Fibroblast of the aortic adventitia (primary cell): ENCODE results near the gene COL9A3.

GRCh38 chr20:62069082-62069458, 3.4 kb upstream of the TAF4 start:
- CAGE, long polyA plus RNA: no peak

- CAGE, long polyA plus RNA: no peak
These were observed 14.4 kb upstream of the ADRM1 start for GRCh38 chr20:62288499-62288698.

DNA sequence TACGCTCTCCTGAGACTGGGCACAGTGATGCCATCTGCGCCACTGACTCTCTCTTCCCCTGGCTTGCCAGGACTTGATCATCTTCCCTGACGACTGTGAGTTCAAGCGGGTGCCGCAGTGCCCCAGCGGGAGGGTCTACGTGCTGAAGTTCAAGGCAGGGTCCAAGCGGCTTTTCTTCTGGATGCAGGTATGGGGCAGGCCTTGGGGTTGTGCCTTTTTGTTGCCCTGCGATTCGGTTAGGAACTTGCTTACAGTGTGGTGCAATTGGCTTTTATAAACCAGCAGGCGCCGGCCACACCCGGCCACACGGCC, 1.6 kb downstream of the ADRM1 start:
- CAGE, long polyA plus RNA: no peak

- CAGE, long polyA plus RNA: no peak
These were observed 8.8 kb upstream of the RPS21 start for GRCh38 chr20:62378138-62378525.

- CAGE, long polyA plus RNA: no peak
These were observed 751 bp upstream of the RPS21 start for GRCh38 chr20:62386194-62386510.

GRCh38 chr20:62484858-62486008, 9.4 kb upstream of the GATA5 start:
- CAGE, long polyA plus RNA: no peak

DNA sequence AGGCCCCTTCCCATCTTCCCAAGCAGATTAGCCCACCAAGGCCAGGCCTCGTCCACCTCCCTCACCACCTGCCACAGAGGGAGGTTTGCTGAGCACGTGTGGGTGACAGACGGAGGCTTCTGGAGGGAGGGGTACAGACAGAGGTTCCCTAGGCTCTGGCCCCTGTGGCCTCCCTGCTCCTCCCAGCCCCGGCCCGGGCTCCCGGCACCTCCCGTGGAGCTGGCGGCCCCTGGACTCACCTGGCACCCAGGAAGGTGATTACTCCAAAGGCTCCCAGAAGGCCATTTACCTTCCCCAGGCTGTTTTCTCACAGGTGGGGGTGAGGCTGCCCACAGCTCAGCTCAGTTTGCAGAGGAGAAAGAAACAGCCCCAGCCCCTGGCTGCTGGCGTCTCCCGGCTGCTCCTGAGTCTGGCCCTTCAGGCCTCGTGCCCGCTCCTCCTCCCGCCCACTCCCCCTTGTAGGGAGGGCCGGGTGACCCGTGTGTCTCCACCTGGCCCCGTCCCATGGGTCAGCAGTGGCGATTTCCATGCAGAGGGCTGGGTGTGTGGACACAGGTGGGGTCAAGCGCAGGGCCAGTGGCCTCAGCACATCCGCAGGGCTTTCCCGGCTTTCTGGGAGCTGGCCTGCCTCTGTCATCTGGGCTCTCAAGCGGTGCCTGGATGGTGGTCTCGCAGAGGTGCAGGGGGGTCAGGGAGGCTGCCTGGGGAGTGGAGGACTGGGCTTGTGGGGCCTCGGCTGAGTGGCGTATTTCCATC, 20.0 kb upstream of the GATA5 start:
- CAGE, long polyA plus RNA: no peak

DNA sequence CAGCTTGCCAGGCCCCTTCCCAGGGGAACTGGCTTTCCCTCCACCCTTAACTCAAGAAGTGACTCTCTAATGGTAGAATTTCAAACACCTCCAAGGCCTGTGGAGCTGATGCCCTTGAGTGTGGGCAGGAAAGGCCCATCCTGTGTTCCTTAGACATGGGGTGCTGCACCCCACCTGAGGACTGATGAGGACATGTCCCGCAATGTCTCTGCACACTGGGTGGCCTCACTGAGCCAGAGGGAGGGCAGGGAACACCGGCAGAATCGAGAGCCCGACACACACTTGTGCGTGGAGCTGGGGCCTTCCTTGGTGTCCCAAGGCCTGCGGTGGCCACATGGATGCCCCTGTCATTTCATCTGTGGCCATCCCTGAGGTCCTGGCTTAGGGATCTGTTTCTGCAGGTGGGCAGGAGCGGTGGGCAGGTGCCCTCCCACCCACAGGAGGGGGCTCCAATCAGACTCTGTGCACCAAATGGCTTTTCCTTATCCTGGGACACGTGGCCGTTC, 82.8 kb upstream of the SLCO4A1 start:
- CAGE, long polyA plus RNA: no peak

- CAGE, long polyA plus RNA: no peak
These were observed 70.5 kb upstream of the SLCO4A1 start for GRCh38 chr20:62571713-62572247.

DNA sequence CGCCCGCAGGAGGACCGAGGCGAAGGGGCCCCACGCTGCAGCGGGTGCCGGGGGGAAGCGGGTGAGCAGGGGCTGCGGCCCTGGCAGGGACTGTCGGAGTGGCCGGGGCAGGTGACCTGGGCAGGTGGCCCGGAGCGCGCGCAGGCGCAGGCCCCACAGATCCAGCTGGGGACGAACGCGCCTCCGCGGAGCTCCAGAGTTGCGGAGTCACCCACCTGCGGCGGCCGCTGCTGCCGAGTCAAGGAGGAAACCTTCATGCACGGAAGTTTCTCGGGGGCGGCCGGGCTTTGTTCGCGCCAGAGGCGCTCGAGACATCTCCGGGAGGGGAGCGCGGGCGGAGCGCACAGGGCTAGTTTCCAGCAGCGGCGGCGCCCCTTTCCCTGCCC, 489 bp downstream of the SLCO4A1 start:
- CAGE, long polyA plus RNA: no peak

DNA sequence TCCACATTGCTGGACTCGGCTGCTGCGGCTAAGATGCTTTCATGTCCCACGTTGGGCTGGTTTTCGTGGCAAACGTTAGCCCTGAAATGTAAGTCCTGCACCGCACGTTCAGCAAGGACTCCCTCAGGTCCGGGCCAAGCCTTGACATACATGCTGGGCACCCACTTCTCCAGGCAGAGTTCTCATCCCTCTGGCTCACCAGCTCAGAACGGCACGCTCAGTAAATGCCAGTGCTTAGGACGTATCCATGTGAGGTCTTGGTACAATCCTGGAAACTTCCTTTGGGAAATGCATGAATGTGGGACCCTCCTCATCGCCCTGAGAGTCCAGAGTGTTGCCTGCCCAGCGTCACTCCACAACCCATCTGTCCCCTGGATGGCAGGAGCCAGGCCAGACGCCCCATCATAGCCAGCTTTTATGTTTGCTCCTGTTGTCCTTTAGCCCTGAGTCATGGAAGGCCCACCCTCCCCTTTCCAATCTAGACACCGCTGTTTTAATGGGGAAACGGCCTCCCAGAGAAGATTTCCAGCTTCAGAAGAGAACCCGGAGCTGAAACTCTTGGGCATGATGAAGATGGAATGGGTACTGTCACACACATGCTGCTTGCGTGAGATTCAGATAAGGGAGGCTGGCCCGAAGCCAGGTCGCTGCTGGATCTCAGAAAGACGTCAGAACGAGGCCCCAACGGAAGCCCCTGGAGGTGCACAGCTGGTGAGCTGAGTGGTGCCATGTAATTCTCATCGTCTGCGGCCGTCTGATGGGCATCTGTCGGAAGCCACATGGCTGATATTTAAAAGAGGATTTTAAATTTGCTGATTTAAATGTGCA, 8.7 kb downstream of the SLCO4A1 start:
- CAGE, long polyA plus RNA: no peak

DNA sequence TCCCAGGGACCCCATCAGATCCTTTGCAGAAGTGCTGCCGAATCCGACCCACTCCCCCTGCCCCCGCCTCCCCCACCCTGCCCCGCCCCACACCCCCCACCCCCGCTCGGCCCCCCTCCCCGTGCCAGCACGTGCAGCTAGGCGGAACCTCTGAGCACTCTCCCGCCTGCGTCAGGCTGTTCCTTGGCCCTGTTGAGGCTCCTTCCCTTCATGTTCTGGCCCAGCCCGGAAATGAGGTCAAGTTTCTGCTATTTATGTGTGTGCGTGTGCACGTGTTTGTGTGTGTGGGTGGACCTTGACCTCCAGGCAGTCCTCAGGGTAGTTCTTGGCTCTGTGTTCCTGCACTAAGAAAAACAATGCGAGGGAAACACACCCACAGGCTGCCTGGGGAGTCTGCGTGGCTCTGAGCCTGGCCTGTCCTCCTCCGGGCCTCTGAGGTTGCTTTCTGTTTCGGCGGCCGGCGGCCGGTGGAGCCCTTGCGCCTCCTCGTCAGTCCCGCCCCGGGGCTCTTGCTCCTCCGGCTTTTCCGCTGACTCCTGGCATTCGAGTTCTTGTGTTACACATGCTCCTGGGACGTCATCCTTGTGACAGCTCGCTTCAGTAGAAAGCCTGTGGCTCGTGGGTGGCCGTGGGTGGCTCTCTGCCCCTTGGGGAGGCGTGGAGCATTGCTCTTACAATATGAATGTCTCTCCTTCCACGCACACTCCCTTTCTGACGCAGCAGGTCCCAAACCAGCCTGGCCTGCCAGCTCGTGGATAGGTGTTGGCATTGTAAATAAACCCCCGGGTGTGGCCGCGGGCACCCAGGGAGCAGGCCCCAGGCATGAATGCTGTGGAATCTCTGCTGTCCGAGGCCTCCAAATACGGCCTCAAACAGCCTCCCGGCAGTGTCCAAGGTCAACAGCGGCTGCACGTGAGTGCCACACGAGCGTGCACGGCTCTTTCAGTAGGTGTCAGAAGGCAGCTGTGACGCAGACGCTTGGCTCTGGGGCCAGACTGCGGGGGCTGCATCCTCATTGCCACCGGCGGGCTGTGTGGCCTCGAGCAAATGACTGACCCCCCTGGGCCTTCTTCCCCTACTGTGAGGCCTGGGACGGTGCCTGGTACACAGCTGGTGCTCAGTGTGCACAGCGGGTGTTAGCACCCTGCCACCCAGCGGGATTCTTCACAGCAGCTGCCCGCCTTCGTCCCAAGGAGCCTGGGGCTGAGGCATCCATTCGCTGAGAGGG, 10.1 kb downstream of the SLCO4A1 start:
- CAGE, long polyA plus RNA: no peak

DNA sequence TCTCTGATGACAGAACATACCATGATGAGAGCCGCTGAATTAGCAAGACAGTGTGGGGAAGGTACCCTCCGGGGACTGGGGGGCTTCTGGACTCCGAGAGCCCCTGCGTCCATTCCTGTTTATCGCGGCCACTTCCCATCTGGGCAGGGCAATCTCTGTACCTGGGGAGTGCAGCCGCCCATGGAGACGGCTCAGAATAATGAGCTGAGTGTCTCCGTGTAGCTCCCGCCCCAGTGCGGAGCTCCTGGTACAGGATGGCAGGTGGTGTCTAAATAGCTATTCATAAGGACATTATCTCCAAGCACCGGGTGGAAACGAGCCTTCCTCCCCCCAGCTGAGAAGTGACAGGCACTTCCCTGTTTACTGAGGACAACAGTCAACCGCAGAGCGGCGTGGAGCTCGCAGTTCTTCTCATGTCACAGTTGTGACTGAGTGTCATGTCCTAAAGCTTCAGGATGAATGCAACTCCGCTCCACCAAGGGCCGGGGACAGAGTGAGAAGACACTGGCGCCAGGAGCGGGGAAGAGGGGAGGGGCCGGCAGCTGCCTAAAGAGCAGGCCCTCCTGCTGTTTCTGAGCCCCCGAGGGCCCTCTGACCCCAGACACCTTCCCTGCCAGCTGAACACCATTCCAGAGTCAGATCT, 22.6 kb upstream of the NTSR1 start:
- CAGE, long polyA plus RNA: no peak

DNA sequence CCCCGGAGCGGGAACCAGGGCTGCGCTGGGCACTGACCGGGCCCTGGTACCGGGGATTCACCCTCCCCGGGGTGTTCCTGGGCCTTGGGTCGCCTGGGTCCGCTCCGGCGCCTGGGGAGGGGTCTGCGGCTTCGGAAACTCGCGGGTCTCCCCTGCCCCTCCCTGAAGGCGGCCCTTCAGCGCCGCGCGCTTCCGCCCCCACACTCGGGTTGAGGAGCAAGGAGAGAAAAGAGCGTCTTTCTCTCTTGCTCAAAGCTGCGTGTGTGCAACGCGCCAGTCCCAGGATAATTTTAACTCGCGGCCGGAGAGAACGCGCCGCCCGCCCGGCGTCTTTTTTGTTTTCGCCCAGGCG, 334 bp upstream of the COL9A3 start:
- CAGE, long polyA plus RNA: no peak

- CAGE, long polyA plus RNA: no peak
These were observed at the start of gene COL9A3 for GRCh38 chr20:62816892-62817922. Gene COL9A3, plus strand, starts transcription at chr20:62817050.

DNA sequence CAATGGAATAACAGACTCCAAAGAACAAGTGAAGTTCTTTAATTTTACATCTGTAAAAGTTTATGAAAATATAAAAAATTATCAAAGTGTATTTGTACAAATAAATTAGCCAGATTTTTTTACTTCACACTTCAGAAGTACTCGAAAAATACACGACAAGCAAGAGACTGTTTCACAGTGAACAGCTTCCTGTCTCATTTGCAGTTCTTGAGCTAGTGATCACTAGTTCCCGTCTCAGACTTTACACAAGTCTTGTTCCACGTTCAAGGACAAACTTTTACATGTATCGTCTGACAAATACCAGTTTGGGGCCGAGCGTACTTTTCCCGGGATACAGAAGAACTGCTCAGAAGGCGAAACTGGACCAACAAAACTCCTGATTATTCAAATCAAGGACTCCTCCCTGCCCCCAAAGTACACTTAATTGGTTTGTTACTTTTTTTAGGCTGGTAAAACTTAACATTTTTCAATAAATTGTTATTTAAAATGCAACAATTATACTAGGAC, 16.5 kb upstream of the TCFL5 start:
- CAGE, long polyA plus RNA: no peak

DNA sequence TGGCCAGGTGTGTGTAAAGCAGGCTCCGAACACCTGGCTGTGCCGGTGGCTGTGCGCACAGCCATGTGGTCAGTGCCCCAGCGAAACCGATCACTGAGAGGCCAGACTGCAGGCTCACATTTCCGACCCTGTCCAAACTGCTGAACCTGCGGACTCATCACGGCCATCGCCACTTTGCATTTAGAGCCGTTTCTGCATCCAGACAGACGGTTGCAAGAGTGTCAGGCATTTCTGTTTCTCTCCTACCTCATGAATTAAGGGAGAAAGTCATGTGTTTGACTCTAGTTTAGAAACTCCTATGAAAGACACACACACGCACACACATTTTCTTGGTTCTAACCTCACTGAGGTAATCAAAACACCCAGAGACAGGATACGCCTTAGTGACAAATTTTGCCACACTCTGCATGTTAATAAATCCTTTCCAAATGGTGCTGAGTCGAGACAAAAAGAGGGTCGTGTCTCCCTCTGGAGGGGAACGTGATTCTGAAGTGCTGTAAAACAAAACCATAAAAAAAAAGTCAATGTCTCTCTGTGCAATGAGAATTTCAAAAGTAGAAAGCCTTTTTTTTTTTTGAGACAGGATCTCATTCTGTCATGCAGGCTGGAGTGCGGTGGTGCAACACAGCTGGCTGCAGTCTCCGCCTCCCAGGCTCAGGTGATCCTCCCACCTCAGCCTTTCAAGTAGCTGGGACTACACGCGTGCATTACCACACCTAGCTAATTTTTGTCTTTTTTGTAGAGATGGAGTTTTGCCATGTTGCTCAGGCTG, 31.0 kb upstream of the TCFL5 start:
- CAGE, long polyA plus RNA: no peak

DNA sequence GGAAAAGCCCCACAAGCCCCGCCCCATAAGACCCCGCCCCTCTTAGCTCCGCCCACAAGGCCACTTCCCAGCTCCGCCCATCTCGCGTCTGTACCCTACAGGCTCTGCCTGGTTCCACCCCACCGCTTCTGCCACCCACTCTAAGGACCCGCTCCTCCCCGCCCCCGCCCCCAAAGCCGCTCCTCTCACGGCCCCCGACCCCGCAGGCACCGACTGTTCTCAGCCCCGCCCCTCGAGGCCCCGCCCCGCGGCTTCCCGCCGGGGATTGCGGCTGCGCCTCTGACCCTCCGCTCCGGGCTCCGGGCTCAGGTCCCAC, 65.0 kb upstream of the BHLHE23 start:
- CAGE, long polyA plus RNA: no peak

- CAGE, long polyA plus RNA: no peak
These were observed 12.7 kb downstream of the YTHDF1 start for GRCh38 chr20:63203096-63203704.

- CAGE, long polyA plus RNA: no peak
These were observed 656 bp upstream of the ARFGAP1 start for GRCh38 chr20:63272037-63272277.